Mesangial cell (primary cell): Measurements from ENCODE around the genes CCND3, BICRAL and PEX6.

GRCh38 chr6:41318435-41319235, 16.8 kb upstream of the NCR2 start:
- RAMPAGE, long total RNA: no peak

- RAMPAGE, long total RNA: no peak
Observed at GRCh38 chr6:41489440-41489906, 56.7 kb upstream of the FOXP4 start.

DNA sequence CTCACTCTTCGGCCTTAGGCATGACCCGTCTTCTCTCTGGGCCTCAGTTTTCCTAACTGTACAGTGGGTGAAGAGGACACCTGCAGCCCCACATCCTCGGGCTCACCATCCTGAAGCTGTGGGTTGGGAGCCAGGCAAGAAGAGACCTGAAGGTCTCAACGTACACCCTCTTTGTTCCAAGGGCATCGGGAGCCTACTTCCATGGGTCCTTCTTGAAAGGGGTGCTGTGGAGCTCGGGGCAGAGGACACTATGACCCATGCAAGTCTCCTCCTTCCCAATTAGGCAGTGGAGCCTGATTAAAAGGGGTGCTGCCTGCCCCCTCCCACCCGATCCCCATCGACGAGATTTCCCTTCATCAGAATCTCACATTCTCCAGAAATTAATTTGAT, 6.7 kb downstream of the FOXP4 start:
- RAMPAGE, long total RNA: no peak

GRCh38 chr6:41585372-41585796, 39.2 kb downstream of the FOXP4 start:
- RAMPAGE, long total RNA: no peak

DNA sequence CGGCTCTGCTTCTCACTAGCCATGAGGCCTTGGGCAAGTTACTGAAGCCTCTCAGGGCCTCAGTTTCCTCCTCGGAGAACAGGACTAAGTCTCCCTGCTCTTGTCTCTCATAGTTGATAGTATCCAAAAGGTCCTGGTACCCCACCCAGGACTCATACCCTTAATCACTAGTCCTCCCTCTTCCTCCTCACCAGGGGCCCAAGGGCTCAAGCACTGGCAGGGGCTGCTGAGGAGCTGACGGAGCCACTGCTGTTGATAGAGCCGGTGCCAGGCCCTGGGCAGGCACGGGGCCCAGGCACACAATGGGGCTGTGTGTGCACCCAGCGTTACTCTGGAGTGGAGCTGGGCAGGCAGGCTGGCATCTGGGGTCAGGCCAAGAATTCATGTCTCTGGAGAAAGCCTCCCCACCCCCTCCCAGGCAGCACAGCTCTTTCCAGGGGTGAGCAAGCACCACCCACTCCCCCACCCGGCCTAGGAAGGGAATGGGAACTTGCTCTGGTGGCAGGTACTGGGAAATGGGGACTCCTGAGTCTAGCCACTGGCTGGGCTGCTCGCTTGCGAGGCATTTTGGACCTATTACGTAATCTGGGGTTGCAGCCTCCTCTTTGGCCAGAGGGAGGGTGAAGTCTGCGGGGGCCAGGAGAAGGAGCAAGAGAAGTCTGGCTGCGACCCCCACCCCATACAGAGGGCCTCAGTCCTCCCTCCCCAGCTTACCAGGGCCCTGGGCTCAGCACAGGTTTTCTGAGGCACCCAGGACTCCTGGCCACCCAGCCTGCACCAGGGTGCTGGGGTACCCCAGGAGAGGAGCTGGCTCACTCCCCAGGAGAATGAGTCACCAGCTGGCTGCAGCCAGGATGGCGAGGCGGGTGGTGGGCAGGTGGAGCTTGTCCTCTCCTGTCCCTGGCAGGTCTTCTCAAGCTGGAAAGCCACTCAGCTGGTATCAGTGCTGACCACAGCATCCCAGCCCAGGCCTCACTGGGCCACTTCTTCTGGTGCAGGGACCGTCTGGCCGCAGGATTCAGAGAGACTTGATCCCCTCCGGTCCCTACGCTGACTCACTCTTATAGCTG, 22.6 kb downstream of the TFEB start:
- RAMPAGE, long total RNA: no peak

DNA sequence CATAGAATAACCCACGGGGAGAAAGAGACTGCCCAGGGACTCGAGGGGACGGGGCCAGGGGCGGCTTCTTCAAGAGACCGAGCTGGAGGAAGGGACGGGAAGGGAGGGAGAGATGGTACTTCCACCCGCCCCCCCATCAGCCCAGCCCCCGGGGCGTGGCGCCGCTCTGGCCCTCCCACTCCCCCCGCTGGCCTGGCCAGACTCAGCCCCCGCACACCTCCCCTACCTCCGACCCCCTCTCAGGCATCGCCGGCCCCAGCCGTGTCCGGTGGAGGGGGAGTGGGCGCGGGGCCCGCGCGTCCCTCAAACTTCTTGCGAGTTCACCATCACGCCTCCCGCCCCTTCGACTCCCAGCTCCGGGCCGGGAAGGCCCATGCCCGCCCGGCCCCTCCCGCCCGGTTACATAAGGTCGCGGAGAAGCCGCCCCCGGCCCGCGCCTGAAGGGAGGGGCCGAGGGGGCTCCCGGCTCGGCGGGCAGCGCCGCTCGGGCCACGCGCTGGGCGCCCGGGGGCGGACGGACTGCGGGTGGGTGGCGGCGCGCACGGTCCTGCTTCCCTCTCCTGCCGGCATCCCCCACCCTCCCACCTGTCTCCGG, 637 bp downstream of the TFEB start:
- RAMPAGE, long total RNA: no peak

DNA sequence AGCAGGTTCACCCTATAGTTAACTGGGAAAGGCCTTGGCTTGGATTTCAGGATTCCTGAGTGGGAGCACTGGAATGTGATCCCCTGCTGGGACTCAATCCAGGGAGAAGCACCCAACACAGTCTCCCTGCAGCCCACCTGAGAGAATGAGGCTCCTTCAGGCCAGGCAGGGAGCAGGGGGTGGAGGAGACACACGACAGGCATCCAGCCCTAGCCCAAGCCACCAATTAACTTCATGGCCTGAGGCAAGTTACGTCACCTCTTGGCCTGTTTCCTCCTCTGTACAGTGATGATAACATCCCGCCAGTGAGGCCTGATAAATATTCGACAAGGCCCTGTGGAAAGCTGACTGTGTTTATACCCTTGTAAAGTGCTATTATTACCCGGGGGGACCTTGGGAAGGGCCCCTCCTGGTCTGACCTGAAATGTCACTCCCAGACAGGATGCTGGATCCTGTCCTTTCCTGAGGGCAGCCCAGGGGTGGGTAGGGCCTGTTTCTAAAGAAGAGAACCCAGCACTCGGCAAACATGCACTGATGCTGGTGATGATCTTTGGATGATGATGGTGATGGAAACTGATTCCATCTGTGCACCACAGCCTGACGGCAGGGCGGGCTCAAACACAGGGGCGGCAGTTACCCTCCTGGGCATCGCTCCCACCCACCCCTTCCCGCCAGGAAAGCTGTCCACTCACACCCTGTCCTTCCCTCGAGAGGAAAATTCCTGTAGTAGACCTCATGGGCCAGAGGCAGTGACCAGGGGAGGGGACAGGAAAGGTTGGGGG, 12.4 kb downstream of the FRS3 start:
- RAMPAGE, long total RNA: no peak

GRCh38 chr6:41791165-41792657, 4.2 kb downstream of the TOMM6 start:
- RAMPAGE, long total RNA: no peak

DNA sequence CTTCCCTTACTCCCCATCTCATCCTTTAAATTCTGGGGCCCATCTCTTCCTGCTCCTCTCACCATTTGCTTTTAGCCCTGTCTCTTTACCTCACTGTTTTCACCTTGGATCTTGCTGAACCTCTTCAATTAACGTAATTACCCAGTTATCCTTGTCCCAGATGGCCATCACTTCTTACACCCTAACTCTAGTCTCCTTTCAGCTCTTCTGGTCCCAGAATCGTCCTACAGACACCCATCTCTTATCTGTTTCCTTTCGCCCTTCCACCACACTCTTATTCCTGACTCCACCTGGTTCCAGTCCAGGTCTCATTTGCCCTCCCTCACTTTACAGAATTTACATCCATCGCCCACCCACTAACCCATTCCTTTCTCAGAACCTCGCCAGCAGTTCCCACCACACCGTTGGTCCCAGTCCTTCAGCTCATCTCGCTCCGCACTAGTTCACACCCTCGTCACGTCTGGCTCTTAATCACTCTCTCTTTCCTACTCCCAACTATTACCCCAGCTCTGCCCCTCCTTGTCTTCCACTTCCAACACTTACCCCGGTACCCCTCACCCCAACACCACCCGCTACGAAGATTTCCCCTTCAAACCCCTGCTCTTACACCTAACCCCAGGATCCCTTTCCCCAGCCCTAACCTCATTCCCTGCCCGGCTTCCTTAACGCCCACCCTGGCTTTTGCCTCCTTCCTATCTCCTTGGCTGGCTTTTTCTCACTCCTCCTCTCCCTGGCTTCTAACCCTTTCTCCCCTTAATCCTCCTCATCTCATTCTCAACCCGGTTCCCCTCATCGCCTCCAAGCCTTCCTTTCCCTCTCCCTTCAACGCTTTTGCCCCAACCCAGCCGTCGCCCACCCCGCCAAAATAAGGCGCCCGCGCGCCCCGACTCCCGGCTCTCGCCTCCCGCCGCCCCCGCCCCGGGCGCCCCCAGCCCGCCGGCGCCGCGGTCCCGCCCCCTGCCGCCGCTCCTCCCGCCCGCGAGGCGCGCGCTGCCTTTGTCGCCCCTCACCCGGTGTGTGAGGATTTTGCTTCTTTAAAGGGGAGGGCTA, 730 bp downstream of the USP49 start:
- RAMPAGE, long total RNA: no peak

DNA sequence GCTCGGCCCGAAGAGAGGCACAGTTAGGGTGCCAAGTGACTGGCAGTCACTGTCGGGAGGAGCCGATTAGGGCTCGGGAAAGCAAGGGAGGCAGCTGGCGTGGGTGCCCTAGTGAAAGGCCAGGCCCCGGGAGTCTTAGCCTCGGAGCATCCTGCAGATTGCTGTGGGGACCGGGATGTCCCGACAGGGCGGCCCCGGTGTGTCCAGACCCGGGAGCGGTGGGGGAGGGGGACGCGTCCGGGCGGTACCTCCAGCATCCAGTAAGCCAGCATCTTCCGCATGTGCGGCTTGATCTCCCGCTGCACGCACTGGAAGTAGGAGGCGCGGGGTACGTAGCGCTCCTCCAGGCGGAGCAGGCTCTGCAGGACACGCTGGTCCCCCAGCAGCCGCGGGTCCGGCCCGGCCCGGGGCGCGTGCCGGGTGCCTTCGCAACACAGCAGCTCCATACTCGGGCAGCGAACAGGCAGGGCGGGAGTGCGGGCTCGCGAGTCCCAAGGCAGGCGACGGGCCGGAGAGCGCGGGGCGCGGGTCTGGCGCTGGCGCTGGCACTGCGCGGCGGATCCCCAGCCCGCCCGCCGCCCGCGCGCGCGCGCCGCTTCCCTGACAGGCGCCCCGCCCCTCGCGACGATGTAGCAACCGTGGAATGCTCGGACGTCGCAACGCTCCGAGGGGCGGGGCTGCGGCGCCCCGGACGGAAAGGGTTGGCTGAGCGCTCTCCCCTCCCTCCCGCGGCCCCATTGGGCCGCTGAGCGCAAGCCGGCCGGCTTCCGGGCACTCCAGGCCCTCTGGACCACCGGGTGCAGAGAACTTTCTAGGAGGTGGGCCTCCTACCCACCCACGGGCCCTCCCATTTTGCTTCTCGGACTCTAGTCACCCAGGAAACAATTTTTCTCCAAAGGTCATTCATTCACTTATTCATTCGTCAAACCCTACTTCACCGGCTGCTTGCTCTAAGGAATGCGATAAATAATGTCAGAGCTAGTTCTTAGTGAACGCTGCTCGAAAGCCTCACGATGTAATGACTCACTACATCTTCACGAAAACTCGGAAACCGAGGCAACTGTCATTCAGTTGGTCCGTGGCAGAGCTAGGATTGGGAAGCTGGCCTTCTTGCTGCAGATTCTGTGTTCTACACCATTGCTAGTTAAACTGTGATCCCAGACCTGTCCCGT, at the start of gene CCND3:
Gene CCND3 (minus strand): TSS at position 605 of the 1,172 bp plus-strand sequence.
- RAMPAGE, long total RNA: no peak

DNA sequence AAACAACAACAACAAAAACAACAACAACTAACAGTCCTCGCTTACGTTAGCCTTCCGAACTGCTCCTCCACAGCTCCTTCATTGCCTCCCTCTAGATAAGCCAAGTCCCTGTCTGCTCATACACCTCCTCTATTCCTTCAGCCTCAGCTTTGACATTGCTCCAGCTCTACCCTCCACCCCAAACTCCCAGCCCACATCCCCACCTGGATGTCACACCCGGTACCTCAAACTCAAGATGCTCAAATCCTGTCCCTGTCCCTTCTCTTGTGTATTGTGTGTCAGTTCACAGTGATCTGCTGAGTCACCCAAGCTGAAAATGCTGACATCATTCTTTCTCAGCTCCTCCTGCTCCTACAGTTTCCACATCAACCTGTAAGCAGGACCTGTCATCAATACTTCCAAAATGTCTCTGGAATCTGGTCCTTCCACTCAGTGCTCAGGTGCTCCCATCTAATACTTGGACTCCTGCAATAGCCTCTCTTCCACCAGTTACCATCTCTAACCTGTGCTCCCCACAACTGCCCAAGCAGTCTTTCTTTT, 20.0 kb upstream of the CCND3 start:
- RAMPAGE, long total RNA: no peak

- RAMPAGE, long total RNA: no peak
Observed at GRCh38 chr6:42096312-42096618, 45.9 kb downstream of the TAF8 start.

GRCh38 chr6:42139105-42139605, 3.3 kb downstream of the C6orf132 start:
- RAMPAGE, long total RNA: no peak

GRCh38 chr6:42405012-42405368, 46.7 kb downstream of the TRERF1 start:
- RAMPAGE, long total RNA: no peak

GRCh38 chr6:42443685-42444099, 8.0 kb downstream of the TRERF1 start:
- RAMPAGE, long total RNA: no peak

DNA sequence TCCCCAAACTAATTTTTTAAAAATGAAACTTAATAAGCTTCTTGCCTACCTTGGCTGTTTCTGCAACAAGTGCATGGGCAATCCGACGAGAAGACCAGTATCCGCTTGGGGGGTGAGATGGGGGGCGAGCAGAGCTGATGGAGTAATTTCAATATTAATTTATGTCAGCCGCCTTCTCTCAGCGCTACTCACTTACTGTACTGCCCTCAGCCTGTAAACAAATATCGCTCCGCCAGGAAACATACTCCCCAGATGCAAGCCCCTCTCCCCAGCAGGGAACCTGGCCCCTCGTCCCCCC, 649 bp downstream of the TRERF1 start:
- RAMPAGE, long total RNA: no peak

GRCh38 chr6:42555813-42556025, 8.1 kb upstream of the UBR2 start:
- RAMPAGE, long total RNA: no peak

- RAMPAGE, long total RNA: no peak
Observed at GRCh38 chr6:42781420-42782538, at the start of gene BICRAL. Gene BICRAL, plus strand, starts transcription at chr6:42782052.

DNA sequence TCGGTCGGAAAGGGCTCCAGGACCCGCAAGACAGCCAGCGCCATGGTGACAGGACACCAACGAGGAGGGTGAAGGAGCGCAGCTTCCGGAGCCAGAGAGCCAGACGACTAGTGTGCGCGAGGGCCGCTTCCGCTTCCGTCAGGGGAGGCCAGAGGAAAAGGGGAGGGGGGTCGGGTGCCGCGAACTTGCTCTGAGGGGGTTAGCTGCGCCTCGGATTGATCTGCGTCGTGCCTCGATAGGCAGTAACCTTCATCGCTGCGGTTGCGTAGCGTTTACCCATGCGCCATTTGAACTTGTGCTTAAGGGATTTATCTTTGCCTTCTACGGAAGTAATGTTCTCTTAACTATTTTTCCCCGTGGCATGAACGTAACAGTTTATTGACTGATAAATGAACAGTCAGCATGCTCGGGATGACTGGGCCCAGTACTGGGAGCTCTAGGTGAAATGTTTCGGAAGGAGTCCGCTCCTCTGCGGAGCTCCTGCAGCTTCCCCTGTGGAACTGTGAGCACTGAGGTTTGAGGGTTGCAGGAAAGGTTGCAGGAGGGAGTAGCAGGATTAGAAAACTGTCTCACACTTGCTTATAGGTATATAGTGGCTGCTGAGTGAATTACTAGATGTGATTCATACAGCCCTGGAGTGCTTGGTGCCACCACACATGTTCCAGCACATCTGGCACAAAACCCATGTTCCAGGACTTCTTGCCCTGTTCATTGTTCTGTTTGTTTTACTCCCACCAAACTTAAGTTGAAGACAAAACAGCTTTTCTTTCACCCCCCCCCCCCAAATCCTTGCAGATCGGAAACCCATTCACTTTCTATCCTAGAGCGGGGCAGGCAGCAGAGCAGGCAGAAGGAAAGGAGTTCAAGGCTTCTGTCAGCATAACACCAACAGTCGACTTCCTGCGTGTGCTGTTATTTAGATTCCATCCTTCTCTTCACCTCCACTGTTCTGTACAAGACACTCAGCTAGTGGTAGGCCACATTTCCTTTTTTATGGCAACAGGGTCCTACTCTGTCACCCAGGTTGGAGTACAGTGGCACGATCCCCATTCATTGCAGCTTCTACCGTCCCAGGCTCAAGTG, at the start of gene PEX6:
Gene PEX6 (minus strand): TSS at position 75 of the 1,083 bp plus-strand sequence.
- RAMPAGE, long total RNA: no peak

GRCh38 chr6:43011775-43012471, 1.8 kb downstream of the MEA1 start:
- RAMPAGE, long total RNA: no peak